PC-3 (cell line): ENCODE measurements around a stretch of chr6.

GRCh38 chr6:13767193-13767921 lies 47.0 kb downstream of the MCUR1 start:
- RAMPAGE, long total RNA = no peak

GRCh38 chr6:14001205-14001704 lies 76.5 kb downstream of the RNF182 start:
- RAMPAGE, long total RNA = no peak

DNA sequence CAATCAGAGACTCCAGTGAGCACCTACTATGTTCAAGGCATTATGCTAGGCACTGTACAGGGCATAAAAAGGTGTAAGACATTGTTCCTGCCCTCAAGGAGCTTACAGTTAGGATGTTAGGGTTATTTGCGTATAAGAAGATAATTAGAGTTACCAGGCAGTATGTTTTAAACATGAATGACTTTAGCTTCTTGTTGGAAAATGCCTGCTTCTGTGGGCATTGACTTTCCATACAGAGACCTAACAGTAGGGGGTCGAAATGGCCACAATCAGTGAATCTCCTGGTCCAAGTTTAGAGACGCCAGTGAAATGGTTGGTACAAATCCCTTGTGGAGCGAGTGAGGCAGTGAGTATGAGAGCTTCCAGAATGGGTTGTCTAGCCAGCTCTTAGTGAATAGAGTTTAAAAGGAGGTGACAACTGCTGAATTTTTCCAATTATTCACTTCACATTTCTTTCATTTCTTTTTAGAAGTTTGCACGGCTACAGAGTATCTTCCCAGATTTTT lies 17.1 kb downstream of the CD83 start:
- RAMPAGE, long total RNA = no peak

- RAMPAGE, long total RNA = no peak
Observed at GRCh38 chr6:14310816-14311447, 193.4 kb downstream of the CD83 start.

- RAMPAGE, long total RNA = no peak
Observed at GRCh38 chr6:14360543-14361067, 243.0 kb downstream of the CD83 start.

DNA sequence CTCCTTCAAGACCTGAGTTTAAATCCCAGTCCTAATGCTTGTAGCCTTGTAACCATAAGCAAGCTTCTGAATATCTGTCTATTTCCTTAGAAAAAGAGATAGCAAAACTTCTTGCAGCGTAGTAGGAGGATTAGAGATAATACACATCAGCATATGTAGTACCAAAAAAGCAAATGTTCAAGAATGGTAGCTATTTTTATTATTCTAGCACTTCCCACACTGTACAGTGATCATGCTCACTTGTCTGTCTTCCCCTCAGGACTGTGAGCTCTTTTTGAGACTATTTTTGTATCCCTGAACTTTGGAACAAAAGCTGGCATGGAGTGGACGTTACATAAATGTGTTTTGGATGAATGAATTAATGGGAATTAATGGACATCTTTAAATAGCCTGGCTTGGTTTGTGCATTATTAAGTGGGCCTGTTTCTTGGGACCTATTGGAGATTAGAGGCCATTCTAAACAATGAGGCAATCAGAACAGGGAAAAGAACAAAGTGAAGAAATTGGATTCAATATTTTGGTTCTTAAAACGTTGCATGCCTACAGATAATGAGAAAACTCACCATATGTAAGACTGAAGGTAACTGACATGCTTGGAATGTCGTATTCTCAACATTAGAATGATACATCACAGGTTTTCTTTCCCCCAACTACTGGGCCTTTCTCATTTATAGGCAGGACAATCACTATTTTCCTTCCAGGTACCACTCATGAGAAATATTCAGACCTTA lies 243.8 kb downstream of the CD83 start:
- RAMPAGE, long total RNA = no peak

DNA sequence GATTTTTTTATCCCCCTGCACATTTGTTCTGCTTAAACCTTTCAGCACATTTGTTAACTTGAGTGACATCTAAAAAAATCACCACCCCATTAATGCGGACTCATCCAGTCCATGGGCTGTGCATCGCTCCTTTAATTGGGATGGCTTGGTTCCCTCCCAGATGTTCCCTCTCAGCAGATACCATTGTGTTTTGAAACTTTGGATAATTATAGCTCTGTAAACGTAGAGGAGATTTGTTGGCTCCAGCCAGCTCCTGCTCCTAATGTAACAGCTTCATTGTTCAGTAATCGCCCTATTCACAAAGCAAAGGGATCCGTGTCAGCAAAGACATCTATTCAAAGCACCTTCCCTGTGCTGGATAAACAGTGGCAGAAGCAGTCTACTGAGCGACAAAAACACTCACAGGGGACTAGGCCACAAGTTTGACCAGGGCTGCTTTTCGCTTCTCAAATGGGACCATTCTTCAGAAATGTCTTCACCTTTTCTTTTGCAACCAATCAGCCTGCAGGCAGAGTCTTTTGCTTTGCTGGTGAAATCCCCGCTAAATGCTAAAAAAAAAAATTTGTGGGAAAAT lies 323.9 kb downstream of the CD83 start:
- RAMPAGE, long total RNA = no peak

- RAMPAGE, long total RNA = no peak
Observed at GRCh38 chr6:14656715-14657088, 539.1 kb downstream of the CD83 start.

DNA sequence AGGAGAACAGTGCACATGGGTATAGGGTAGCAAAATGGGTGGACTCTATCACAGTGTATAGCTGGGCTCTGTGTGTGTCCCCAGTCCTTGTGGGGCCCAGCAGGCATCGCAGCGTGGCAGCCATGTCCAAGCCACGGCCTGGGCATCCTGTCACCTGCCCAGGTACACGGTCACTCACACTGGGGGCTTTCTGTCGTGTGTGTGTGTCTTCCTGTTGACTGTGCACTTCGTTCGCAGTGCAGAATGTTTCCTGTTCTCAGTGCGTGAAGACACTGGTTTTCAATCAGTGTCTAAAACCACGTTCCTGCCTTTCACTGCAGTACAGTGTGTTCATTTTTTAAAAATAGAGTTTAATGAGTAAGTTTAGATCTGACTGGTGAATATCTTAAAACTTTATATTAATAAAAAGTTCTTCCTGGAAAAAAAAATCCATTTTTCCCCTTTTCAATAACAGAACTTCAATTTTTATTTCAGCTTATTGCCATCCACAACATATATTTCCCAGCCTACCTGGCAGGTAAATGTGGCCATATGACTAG lies 523.1 kb upstream of the JARID2 start:
- RAMPAGE, long total RNA = no peak

DNA sequence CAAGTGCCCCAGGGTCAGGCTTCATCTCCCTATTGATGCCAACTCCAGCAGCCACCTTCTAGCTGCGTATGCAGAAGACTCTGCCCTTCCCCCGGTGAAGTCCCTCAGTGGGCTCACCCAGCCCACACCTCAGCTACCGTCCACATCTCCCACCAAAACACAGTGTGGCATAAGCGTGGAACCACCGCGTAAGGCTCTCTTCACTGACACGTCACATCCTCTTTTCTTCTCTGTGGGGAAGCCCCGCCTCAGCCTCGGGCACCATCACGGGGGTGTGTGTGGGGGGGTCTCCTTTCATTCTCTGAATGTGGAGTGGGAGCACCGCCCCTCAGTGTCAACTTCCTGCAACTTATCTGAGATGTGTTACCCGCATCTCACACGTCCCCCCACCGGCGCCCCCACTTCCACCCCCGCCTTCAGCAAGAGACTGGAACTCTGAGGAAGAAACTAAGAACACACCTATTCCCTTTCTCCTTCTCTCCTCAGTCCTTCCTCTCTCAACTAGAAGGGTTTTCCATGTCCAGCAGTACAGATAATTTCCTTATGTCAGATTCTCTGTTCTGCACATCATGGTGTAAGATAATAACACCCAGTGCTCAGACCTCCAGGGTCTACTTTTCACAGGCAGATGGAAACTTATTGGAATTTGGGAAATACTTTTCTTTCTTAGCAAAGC lies 388.3 kb upstream of the JARID2 start:
- RAMPAGE, long total RNA = no peak

DNA sequence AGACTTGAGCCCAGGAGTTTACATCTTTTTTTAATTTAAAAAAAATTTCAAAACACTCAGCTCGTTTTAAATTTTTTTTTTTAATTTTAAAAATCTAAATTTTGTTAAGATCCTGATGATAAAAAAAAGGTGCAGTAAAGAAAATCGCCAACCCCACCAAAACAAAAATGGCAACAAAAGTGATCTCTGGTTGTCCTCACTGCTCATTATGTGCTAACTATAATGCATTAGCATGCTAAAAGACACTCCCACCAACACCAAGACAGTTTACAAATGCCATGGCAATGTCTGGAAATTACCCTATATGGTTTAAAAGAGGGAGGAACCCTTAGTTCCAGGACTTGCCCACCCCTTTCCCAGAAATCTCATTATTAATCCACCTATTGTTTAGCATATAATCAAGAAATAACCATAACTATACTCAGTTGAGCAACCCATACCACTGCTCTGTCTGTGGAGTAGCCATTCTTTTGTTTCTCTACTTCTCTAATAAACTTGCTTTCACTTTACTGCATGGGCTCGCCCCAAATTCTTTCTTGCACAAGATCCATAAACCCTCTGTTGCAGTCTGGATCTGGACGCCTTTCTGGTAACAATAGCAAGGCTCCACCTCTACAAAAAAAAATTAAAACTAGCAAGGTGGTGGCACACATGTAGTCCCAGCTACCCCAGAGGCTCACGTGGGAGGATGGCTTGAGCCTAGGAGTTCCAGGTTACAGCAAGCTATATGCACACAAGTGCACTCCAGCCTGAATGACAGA lies 278.9 kb upstream of the JARID2 start:
- RAMPAGE, long total RNA = no peak

DNA sequence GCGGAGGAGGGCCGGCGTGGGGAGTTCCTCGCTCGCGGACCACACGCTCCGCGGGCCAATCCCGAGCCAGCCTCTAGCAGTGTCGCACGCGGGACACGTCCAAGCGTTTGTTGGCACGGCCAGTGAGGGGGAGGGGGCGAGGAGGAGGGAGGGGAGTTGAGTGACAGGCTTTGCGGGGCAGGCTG lies 714 bp upstream of the JARID2 start:
- RAMPAGE, long total RNA = no peak

GRCh38 chr6:15288490-15289341 lies 42.8 kb downstream of the JARID2 start:
- RAMPAGE, long total RNA = no peak

- RAMPAGE, long total RNA = no peak
Observed at GRCh38 chr6:15309483-15310139, 63.7 kb downstream of the JARID2 start.

GRCh38 chr6:15331112-15331486 lies 85.2 kb downstream of the JARID2 start:
- RAMPAGE, long total RNA = no peak

DNA sequence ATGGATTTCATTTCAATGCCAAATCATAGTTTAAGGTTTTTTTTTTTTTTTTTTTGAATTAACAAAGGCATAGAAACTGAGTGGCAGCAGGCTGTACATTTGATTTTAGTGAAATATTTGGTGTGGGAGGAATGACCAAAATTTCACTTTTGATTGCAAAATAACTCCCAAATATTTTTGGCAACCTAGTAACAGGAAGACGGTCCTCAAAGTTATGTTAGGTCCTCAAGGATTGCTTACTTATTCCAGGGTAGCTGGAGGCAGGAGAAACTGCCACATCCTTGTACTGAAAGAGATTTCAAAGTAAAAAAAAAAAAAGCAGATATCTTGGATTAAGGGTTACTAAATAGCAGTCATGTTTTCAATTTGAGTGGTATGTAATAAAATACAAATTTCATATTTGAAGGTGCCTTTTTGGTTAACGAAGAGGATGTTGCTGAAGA lies 104.8 kb downstream of the JARID2 start:
- RAMPAGE, long total RNA = no peak

- RAMPAGE, long total RNA = no peak
Observed at GRCh38 chr6:15425768-15426889, 180.3 kb downstream of the JARID2 start.

GRCh38 chr6:15452623-15452980 lies 206.7 kb downstream of the JARID2 start:
- RAMPAGE, long total RNA = no peak

GRCh38 chr6:15500754-15501849 lies 161.7 kb downstream of the DTNBP1 start:
- RAMPAGE, long total RNA = no peak

- RAMPAGE, long total RNA = no peak
Observed at GRCh38 chr6:15517476-15518301, 145.1 kb downstream of the DTNBP1 start.